ENCODE measurements around the genes MTCH1 and FGD2.

DNA sequence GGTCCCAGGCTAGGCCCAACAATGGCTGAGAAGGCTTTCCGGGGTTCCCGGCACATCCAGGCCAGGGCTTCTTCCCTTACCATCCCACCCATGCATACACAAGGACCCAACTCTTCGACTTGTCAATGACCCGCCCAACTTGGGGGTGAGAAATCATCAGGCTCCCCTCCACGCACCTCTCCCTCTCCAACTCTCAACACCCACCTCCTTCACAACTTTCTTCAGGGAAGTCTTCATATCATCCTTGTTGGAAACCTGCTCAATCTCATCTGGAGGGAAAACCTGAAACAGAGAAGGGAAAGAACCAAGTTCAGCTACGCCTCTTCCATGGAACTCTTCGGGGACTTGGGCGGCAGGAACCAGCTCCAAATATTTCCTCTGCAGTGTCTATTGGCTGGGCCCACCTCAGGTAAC is 8.1 kb downstream of the MTCH1 start:
- RRBS: no CpG with 5 or more reads among the region's 8 CpGs

DNA sequence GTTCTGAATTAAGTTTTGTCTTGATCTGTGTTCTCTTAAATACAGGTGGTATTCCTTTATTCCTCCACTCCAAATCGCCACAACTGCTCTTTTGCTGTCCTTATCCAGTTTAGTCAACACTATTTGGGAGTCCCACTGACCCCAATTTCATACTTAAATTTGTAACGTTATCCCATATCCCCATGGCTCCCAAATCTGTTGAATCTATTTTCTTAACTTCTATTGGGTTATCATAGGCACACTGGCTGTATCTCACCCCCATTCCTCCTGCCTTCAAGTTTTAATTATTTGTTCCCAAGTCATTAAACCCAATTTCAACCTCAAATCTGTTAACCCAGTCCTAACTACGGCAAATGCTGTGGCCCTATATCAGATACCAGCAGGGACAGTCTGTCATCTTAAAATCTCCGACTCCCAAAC is 2.7 kb downstream of the MTCH1 start:
- RRBS: no CpG with 5 or more reads among the region's 4 CpGs

DNA sequence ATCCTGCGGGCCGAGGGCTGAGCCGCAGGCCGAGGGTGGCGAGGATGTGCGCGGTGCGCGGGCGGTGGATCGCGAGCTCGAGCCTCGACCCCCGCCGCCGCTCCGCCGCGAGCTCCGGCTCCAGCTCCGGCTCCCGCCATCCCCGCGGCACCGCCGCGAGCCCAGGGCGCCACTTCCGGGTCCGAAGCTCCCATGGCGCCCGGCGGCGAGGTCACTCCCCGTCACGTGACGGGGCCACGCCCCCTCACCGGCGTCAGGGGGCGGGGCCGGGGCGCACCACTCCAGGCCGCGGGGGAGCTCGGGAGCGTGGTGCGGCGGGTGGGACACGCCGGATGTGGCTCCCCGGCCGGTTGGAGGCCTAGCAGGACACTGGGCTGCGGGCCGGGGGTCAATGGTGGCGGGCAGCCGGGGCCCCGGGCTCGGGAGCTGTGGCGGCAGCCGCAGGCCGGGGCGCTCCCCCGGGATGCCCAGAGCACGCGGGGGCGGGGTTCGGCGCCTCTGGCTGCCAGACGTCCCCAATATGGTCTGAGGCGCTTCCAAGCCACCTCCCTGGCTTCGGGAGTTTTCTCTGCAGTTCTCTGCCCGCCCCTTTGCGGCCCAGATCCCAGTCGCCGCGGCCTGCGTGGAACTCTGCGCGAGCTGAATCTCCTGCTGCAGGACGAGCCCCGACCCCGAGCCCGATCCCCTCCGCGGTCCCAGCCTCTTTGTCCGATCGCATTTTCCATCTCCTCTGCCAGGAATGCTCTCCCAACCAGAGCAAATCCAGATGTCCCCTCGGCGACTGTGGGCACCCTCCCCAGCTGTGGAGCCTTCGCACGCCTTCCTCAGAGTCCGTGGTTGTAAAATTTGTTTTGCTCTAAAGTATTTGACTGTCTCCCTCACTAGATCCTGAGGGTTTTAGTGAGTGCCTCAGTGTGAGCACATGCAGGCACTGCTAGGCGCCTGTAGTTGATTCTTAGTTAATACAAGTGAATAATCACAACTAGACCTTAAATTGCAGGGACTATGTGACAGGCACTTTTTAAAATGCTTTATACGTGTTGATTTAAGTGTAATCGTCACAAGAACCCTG is at the start of gene MTCH1:
MTCH1 (minus strand) TSS at position 217 of the 1,072 bp plus-strand sequence.
- RRBS: under 1% methylated on average over 29 of the region's 97 CpGs

DNA sequence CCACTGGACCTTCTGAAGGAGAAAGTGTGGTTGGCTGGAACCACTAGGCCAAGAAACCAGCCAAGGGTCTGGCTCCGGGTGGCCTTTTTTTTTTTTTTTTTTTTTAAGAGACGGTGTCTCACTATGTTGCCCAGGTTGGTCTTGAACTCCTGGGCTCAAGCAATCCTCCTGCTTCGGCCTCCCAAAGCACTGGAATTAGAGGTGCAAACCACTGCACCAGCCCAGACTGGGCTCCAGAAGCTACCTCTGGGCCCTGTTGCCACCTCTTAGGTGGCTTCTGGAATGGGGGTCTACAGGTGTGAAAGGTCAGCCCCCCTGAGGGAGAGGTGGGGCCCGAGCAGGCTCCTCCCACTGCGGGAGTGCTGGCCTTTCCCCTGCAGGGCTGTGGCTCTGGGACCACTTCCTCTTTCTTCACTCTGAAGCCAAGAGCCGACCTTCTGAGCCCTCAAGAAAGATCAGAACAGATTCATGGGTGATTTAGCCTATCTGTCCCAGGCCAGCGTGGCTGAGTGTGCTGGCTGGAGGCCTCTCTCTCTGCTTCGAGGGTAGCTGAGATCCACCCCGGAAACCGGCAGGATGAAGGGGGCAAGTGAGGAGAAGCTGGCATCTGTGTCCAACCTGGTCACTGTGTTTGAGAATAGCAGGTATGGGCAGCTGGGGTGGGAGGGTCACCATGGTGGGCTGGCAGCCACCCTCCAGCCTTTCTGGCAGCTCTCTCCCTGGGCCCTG is at the start of gene FGD2:
FGD2 (plus strand) TSS at position 414 of the 729 bp plus-strand sequence.
- RRBS: no CpG with 5 or more reads among the region's 10 CpGs

DNA sequence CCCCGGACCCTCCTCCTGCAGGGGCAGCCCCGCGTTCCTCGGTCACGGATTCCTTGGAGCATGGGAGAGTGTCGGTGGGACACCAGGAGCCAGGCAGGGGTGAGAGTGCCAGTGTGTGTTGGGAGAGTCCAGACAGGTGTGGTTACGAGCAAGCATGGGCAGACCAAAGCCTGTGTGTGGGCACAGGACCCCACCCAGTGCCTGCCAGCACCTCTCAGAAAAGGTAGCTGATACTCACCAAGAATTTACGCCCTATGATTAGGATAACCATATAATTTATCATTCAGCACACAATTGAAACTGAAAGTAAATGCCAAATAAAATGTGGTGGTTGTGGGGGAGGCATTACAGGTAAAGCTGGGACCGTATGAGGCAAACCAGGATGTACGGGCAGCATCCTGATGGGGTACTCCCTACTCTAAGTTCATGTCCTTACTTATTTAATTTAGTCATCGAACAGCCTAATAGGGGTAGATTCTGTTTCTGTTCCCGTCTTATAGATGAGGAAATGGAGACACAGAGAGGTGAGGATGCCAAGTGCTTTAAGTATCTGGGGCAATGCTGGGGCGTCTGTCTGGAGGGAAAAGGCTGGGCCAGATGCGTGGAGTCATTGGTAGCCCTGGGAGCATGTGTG is 633 bp downstream of the FGD2 start:
- RRBS: no CpG with 5 or more reads among the region's 14 CpGs

- RRBS: no CpG with 5 or more reads among the region's 11 CpGs
Measured at GRCh38 chr6:37017783-37018687, 12.6 kb downstream of the FGD2 start.

- RRBS: no CpG with 5 or more reads among the region's 4 CpGs
Measured at GRCh38 chr6:37045183-37045571, 39.7 kb downstream of the FGD2 start.

- RRBS: 3% methylated on average over 3 of the region's 13 CpGs
Measured at GRCh38 chr6:37077912-37078363, 72.5 kb downstream of the FGD2 start.

DNA sequence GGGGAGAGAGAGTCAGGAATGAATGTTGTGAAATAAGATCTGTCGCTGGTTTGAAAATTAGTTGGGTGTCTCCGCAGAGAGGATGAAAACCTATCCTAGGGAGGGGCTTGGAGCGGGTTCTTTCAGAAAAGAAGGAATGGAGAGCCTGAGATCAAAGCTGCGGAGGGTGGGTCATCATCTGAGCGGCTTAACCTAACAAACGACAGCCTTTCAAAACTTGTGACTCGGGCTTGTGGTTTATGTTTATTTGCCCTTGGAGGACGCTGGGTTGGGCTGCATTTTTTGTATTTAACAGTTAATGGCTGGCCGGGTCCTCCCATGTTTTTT is 2.0 kb downstream of the PIM1 start:
- RRBS: no CpG with 5 or more reads among the region's 9 CpGs

DNA sequence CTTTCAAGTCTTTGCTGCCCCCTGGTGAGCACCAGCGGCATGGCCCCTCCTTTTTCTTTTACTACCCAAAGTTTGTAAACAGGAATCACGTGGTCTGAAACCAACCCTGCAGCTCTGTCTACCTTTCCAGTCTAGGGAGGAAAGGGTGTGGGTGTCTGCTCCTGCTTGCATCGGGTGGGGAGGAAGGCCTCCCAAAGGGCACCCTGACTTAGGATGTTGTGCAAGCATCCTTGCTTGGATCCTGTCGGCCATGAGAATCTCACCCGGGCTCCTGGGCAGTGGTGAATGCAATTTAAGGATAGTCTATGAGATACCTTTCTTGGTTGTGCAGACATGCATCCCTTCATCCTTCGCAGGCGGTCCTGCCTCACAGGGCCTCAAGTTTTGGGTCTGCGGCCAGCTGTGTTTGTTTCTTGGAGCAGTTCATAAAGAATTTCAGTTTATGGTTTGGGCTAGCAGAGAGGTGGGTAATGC is 2.4 kb downstream of the PIM1 start:
- RRBS: no CpG with 5 or more reads among the region's 8 CpGs

- RRBS: 64% methylated on average over 1 of the region's 4 CpGs
Measured at GRCh38 chr6:37183101-37183700, 13.2 kb downstream of the PIM1 start.

GRCh38 chr6:37221778-37223057 is 35.4 kb upstream of the TBC1D22B start:
- RRBS: 2% methylated on average over 15 of the region's 44 CpGs

DNA sequence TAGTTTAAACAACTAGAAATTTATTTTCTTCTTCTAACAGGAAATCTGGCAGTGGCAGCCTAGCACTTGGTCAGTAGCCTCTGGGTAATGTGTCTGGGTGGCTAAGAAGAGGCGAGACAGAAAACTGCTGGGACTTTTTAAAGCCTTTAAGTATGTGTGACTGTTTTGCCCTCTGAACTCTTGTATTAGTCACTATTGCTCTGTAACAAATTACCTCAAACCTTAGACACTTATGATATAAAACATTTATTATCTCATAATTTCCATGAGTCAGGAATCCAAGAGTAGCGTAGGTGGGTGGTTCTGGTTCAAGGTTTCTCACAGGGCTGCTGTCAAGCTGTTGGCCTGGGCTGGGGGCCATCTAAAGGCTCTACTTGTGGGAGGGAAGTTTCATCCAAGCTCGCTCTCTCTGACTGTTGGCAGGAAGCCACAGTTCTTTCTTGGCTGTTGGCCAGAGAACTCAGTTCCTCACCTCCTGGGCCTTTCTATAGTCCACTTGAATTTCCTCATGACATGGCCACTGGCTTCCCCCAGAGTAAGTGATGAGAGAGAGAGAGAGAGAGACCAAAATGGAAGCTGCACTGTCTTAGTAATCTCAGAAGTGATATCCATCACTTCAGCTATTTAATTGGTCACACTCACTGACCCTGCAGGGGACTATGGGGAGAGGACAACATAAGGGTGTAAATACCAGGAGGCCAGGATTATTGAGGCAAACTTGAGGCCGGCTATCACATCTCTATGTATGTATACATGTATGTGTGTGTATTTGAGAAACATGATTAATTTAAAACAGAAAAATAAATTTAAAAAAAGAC is 17.4 kb upstream of the TBC1D22B start:
- RRBS: no CpG with 5 or more reads among the region's 4 CpGs

DNA sequence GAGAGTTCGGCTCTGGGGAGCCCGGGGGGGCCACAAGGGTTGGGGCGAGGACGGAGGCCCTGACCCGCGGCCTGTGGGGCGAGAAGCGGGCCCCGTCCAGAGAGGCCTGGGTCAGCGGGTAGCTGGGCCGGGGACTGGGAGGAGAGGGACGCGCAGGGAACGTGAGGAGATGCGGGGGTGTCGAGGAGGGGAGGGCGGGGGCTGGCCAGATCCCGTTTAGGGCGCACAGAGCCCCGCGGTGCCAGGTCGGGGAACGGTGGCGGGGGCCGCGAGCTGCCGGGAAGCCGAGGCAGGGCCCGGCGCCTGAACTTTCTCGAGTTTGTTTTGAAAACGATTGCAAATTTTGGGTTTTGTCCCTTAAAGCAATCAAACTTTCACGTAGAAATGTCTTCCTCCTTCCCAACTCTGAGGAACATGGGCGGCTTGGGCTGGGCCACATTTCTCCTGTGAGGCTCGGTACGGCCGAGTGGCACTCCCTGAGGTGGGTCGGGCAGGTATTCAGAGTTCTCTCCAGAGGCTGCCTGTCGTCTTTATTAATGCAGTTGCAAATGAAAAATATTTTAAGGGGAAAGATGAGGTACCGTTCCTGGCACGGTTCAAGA is 852 bp downstream of the RNF8 start:
- RRBS: no CpG with 5 or more reads among the region's 41 CpGs

GRCh38 chr6:37423552-37424305 is 9.3 kb upstream of the CMTR1 start:
- RRBS: no CpG with 5 or more reads among the region's 11 CpGs

DNA sequence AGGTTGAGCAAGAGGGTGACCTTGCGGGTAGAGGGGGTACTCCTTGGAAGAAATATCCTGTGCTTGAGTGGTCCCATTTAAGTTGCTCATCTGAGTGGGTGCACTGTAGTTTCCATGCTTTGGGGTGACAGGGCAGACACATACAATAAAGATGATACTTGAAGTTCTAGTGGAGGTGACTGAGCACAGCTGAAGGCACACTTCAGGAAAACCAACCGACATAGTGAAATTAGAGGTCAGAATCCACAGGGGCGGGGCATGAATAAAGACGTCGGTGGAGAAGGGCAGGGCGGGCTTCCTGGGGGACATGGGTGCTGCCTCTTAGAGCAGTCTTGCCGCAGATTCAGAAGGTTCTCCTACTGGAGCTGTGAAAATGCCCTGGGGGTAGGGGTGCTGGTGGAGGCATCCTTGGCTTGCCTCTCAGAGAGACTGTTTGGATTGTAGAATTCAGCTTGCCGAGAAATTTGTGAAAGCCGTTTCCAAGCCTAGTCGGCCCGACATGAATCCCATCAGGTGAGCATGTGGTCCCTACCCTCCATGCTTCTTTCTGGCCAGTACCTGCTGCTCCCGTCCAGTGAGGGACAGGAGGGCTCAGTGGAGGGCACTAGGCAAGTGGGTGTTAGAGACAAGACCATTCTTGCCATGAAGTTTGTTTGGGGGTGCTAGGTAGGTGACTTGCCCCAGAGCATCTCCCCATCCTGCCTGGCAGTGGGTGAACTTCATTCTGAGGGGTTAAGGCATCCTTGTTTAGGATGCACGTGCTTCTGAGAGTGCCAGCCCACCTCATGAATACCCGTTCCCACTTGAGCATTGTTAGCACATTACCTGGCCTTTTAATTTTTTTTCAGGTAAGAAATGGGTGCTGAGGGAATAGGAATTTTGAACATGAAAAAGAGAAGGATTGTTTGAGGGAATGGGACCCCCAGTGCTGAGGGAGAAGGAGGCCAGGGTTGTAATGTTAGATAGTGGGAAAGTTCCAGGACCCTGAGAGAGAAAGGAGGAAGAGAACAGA is 23.7 kb downstream of the CCDC167 start:
- RRBS: no CpG with 5 or more reads among the region's 14 CpGs

- RRBS: no CpG with 5 or more reads among the region's 4 CpGs
Measured at GRCh38 chr6:37553388-37553999, 53.8 kb upstream of the CCDC167 start.

GRCh38 chr6:37766037-37766349 is 53.5 kb upstream of the ZFAND3 start:
- RRBS: no CpG with 5 or more reads among the region's 7 CpGs

DNA sequence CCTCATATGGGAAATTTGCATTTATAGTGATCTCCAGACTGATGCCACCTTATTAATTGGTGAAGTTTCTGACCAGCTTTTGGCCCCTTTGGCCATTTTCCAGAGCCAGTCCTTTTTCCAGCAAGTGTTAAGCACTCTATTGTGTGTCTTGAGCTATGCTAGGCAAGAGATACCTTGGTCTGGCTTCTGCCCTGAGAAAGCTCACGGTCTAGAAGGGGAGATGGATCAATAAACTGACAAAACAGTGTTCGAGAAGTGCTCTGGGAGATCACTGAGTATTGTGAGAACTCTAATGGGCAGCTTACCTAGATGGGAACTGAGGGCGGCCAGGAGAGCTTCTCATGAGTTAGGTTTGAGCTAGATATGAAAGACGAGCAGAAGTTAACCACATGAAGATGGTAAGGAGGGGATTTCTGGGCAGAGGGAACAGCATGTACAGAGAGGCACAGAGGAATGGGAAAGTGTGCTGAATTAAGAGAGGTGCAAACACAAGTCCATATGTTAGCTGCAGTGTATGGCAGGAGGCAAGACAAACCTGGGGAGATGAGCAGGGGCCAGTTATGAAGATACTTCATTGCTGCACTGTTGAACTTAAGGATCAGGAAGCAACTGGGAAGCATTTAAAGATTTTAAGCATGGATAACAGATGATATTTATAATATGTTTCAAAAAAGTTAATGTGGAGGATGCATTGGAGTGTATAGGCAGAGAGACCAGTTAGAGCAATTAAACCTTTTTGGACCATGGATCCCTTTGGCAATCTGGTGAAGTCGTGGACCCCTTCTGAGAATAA is 12.0 kb downstream of the ZFAND3 start:
- RRBS: no CpG with 5 or more reads among the region's 5 CpGs

DNA sequence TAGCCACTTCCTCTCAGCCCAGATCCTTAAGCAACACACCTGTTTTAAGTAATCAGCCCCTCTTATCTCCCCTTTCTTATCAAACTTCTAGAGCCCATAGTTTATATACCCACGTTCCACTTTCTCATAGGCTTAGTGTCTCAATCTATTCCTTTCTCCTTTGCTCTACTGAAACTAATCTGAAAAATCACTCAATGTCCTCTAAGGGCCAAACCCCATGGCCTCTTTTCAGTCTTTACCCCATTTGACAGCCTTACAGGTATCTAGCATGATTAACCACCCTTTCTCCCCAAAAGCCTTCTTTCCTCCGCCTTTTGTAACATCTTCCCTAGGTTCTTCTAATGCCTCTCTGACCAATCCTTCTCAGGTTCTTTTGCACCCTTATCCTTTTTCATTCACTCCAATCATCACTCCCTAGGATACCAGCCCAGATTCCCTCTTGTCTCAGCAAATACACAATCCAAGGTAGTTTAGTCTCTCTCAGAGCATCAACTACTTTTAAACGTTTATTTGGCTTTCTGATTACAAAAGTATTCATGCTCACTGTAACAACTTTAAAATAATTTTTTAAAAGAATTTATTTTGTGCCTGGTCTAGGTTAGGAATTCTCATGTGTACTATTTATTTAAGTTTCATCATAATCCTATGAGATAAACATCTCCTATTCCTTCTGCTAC is 239.4 kb downstream of the BTBD9 start:
- RRBS: no CpG with 5 or more reads among the region's 3 CpGs

All from skeletal muscle cell (primary cell).